AG10803 (cell line): ENCODE measurements around a stretch of chr10.

GRCh38 chr10:29692147-29692610, 57.4 kb upstream of the SVIL start:
- RRBS = no CpG with 5 or more reads among the region's 5 CpGs

DNA sequence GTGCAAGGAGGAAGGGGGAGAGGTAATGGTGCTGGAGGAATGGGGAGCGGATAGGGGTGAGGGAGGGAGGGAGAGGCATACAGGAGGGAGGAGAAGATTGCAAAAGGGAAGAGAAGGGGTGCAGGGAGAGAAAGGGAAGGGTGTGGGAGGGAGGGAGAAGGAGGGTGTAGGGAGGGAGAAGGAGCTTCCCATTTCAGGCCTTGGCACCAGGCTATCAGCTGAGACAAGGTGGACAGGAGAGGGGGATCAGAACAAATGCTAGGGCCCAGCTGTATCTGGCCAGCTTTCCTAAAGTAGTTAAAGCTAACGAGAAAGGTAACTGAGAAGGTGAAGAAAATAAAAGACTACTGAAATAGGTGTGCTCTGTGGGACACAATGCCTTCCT, 204.2 kb upstream of the SVIL start:
- RRBS = no CpG with 5 or more reads among the region's 2 CpGs

DNA sequence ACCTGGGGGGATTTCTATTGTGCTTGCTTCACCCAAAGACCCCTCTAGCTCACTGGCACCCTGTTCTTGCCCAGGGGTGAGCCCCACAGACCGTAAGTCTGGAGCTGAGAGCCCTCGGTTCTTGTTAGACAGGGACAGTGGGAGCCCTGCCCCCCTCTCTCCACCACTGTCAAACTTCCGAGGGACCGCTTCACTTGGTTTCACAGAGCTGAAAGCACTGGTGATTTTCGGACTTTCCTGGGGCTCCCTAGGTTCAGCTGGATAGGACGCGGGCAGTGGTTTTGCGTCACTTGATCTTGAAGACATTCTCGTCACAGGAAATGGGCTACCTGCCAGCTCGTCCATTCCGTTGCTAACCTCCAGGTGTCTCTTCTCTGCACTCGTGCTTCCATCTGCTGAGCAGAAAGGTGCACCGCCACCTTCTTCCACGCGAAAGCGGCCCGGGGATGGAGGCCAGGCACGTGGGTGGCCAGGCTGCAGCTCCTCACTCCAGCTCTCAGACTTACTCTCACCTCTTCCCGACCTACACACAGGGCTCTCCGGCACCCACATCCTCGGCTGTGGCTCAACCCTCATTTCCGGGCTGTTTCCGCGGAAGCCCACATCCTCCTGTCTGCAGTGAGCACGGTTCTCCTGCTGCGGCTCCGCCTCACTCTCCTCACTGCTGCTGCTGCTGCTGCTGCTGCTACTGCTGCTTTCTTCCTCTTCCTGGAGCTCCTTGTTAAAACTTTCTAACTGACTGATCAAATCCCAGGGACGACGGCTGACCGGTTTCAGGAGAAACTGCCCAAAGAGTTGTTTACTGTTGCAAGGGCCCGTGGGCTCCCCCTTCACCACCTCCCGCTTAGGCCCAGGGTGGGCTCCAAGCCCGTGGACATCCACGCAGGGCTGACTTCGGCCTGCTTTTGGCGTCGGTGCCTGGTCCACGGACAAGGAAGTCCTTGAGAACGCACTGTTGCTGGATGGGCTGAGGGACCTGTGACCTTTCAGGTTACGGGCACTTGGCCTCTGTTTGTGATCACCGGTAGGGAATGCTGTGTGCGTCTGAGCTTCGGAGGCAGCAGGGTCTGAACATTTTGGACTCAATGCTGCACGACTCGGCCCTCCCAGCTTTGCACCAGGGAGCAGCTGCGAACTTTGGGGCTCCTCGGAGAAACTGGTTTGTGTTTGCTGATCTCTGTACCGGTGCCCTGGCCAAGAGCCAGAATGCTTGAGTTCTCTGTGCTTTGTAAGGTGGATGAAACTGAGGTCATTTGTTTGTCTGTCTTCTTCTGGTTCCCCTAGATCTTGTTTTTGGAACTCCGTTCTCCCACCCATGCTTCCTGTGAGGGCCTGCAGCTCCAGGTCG, 32.0 kb downstream of the JCAD start:
- RRBS = 80% methylated on average over 4 of the region's 50 CpGs

DNA sequence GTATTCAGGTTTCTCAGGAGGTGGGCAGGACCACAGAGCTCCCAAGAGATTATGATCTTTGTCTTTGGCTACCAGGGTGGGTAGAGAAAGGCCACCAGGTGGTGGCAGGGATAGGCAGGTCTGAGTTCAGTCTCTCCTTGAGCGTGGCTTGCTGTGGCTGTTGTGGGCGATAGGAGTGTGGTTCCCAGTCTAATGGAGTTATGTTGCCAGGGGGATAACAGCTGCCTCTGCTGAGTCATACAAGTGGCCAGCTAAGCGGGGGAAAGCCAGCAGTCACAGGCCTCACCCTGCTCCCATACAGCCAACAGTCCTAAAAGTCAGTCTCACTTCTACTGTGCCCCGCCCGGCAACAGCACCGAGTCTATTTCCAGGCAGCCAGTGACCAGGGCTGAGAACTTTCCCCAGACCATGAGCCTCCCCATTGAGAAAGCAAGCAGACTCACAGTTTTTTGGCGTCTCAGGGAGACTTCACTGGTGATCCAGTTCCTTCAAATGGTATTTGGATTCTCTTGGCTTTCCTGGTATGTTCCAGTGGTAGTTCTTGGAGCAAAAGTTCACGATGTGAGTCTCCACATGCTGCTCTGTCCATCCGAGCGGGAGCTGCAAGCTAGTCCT, 92.7 kb upstream of the JCAD start:
- RRBS = no CpG with 5 or more reads among the region's 10 CpGs

DNA sequence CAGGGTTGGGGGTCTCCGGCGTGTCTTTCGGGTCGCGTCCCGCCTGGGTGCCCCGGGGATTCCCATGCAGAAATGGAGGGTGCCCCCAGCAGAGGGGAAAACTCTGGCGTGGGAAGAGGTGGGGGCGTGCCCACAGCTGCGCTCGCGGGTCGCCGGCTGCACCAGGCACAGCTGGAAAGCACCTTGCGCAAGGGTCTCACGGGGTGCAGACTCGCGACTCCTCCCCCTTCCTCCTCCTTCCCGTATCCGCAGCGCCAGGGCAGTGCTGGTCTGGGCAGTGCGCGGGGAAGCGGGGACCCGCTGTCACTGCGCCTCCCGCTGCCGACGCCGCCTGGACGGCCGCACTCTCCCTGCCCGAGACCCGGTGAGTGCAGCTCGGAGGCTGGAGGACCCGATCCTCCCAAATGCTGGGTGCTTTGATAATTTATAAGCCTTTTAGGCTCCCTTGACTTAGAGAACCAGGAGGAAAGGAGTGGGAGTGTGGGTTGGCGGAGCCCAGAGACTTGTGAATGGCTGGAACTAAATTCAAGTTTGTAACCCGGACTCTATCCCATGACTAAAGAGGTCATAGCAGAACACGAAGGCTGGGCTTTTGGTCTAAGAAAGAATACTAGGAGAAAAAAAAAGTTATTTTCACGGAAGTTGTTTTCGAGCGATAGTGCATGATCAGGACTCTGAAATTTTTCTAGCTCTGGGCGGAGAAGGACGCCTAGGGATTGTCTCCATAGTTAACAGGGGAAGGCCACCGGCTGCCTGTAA, 580 bp downstream of the MAP3K8 start:
- RRBS = 1% methylated on average over 13 of the region's 45 CpGs

DNA sequence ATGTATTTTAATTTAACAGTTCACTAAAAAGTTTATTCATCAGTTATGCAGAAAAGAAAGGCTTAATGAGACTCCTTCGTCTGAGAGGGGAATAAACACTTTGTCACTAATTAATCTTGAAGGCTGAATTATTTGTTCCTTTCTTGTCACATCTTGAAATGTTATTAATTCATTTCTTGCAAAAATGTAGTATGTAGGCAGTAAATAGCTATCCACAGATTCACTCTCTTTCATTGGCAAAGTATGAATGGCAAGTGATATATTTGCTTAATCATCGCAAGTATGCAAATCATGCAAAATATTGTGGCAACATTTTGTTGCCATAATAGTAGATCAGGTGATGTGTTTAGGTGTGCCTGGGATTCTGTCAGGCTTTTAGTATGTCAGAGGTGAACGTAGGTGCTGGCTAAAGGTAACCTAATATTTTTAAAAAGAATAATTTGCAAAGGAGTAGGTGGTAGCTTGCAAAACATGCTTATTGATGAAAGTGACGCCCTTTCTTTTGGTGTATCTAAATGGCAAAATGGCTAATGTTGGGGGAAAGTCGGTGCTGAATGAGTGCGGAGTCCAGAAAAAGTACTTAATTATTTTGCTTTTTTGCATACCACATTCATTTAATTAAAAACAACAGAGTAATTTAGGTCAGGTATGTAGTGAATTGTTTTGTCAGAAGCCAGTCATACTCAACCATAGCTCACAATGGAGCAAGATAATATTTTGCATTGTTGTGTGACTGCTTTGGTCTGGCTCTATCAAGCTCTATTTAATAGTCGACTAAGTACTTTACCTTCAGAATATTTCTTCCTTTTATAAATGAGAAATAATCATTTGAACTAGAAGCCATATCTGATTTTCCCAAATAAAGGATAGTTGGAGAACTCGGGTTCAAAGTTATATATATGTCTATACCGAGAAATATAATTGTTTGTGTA, 6.1 kb downstream of the MAP3K8 start:
- RRBS = no CpG with 5 or more reads among the region's 9 CpGs

DNA sequence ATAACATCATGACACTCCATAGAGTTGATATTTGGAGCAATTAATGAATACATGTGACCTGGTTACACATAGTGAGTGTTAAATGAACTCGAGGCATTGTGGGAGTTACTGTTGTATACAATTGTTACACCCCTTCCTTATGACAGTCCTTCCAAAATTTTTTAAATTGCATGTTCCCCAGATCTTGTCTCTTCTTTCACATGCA, 9.2 kb downstream of the MAP3K8 start:
- RRBS = no CpG with 5 or more reads among the region's 1 CpG

DNA sequence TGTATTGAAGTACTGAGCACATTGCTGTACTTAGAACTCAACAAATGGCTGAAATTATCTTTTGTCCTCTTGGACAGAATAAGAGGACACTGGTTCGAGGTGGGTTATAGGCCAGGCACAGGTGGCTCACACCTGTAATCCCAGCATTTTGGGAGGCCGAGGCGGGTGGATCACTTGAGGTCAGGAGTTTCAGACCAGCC, 10.9 kb downstream of the MAP3K8 start:
- RRBS = no CpG with 5 or more reads among the region's 3 CpGs

DNA sequence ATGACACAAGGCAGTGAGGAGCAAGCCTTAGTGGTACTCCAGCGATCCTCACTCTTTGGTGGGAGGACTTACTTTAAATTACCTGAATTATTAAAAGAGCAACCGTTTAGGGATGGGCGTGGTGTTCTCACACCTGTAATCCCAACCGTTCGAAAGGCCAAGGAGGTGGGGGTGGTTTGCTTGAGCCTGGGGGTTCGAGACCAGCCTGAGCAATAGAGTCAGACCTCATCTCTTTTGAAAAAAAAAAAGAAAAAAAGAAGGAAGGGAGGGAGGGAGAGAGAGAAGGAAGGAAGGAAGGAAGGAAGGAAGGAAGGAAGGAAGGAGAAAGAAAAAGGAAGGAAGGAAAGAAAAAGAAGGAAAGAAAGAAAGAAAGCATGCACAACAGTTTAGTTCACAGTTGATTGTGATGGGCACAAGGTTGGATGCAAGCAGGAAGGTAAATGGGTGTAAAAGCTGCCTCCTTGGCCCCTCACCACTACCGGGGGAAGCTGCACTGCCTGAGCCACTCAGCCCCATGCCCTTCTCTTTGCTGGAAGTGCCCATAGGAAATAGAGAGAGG, 19.7 kb downstream of the MAP3K8 start:
- RRBS = no CpG with 5 or more reads among the region's 7 CpGs

DNA sequence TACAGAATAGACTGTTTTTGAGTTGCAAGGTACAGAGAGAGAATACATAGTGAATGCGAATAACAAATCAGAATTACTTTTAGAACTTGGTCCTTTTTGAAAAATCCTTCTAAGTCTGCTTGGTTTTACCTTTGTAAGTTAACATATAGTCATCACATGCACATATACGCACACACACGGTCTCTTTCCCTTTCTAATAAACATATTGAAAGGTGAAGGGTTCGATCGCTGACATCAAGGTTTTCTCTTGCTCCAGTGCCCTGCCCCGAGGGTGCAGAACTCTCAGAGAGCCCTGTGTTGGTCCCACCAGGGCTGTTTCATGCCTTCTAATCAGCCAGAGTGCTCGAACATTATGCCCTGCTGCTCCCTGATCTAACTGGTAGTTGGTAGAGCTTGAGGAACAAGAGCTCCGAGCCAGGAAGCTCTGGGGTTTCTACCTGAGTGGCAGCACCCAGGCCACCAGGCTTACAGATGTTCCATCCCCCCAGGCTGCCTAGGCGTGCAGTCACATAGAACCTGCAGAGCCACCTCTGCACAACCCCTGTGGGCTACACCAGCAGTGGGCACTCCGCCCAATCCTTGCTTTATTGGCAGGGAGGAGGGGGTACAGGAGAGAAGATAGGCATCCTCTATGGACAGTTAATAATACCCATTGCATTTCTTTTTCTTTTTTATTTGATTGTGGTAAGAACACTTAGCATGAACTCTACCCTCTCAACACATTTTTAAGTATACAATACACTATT, 21.7 kb downstream of the MAP3K8 start:
- RRBS = no CpG with 5 or more reads among the region's 10 CpGs

DNA sequence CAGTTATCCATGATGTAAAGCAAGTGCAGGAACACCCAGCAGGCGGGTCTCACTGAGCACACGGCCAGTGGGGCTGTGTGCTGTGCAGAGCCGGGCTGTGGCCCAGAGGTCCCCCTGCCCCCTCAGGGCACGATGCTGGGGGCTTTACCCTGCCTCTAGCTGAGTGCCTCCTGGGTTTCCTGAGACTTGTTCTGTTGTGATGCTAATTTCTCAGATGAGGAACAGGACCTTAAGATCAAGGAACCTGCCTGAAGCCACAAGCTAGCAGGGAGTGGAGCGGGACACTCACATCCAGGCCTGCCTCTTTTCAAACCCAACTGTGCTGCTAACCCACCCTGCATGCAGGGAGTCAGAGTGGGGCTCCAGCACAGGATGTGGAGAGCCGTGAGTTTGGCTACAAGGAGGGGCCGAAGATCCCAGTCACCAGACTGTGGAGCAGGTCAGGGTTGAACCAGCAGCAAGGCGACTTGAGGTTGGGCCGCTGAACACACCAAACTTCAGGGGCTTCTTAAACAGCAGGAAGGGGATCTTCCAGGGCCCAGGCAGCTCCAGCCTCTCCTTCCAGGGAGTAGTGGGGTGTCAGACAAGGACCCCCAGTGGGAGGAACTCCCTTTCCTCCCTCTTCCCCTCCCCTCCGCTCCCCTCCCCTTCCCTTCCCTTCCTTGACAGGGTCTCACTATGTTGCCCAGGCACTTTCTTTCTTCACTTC, 76.3 kb upstream of the LYZL2 start:
- RRBS = no CpG with 5 or more reads among the region's 10 CpGs

- RRBS = no CpG with 5 or more reads among the region's 10 CpGs
Observed at GRCh38 chr10:30763893-30764245, 134.3 kb upstream of the LYZL2 start.

- RRBS = no CpG with 5 or more reads among the region's 1 CpG
Observed at GRCh38 chr10:30974733-30975378, 56.8 kb downstream of the ZNF438 start.

DNA sequence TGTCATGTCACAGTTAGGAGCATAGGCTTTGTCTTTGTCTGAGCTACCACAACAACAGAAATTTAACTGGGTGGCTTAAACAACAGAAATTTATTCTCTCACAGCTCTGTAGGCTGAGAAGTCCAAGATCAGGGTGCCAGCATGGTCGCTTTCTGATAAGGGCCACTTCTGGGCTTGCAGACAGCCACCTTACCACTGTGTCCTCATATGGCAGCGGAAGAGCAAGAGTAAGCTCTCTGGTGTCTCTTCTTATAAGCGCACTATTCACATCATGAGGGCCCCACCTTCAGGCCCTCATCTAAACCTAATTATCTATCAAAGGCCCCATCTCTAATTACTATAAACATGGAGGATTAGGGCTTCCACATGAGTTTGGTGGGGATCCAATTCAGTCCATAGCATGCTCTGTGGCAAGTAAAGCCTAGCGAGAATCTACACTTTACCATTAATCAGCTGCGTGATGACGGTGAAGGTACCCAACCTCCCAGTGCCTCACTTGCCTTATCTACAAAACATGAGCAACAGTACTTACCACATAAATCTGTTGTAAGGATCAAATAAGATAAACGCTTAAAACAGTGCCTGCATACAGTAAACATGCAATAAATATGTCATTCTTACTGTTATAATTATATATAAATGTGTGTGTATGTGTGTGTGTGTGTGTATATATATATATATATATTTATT, 17.3 kb downstream of the ZNF438 start:
- RRBS = no CpG with 5 or more reads among the region's 7 CpGs

DNA sequence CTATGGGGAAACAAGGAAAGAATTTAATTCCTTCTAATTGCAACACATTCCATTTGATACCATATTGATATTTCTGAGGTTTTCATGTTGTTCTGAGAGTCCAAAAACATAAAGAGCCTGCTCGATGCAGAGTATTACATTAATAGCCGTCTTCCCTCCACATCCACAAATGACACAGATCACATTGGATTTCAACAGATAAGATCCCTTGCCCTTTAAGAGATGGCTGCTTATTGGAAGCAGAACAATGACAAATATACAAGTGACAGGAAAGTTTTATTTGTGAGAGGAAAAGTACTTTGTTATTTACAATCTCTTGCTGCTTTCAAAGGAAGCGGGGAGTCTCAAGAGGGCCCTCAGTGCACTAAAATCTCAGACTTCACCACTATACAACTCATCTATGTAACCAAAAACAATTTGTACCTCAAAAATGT, 42.3 kb upstream of the ZNF438 start:
- RRBS = no CpG with 5 or more reads among the region's 3 CpGs

DNA sequence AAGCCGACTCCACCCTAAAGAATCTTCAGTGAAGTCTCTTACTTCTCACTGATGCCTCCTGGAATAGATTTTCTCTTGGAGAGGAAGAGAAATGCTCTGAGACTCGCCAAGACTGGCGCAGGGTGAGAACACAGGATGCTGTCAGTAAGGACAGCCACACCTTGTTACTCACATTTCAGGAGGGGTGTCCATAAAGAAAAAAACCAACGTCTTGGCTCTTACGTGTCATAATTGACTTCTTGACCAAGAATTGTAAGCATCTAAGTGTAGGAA, 43.7 kb upstream of the ZNF438 start:
- RRBS = no CpG with 5 or more reads among the region's 5 CpGs

GRCh38 chr10:31395684-31396221, 76.7 kb downstream of the ZEB1 start:
- RRBS = no CpG with 5 or more reads among the region's 3 CpGs

GRCh38 chr10:31401622-31402455, 82.8 kb downstream of the ZEB1 start:
- RRBS = no CpG with 5 or more reads among the region's 2 CpGs

DNA sequence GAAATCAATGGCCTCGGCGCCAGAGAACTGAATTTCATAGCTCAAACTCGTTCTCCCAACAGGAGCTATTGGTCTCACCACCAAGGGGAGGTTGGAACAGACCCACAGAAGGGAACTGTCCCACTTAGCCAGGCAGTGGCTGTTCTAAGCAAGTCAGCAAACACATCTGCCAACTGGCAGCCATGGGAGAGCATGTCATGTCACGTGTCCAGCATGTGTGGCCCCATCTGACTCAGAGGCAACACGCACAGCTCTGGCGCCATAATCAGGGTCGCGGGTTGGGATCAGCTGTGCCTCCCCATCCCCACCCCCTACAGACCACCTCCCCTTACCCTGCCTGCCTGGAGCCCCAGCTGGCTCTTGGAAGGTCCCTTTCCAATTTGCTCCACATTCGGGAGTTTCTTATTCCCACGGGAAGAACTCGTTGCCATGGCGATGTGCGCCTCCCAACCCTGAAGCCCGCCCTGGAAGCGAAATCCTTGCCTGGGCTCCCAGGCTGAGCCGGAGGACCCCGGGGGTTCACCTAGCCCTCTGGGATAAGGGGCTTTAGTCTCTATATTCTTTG, 283.5 kb downstream of the ZEB1 start:
- RRBS = no CpG with 5 or more reads among the region's 17 CpGs

GRCh38 chr10:31700061-31700684, 228.5 kb downstream of the ARHGAP12 start:
- RRBS = 83% methylated on average over 5 of the region's 18 CpGs